Endothelial cell of umbilical vein (primary cell): ENCODE measurements around the gene RPL37A.

- PRO-cap, result no peak
CAGE:
- cytosol, long polyA minus RNA, result no peak
- cytosol, long polyA plus RNA, result no peak
- long polyA plus RNA, result no peak
- nucleus, long polyA minus RNA, result no peak
- nucleus, long polyA plus RNA, result no peak
Measured at GRCh38 chr2:216492204-216492656, 6.4 kb upstream of the RPL37A start.

DNA sequence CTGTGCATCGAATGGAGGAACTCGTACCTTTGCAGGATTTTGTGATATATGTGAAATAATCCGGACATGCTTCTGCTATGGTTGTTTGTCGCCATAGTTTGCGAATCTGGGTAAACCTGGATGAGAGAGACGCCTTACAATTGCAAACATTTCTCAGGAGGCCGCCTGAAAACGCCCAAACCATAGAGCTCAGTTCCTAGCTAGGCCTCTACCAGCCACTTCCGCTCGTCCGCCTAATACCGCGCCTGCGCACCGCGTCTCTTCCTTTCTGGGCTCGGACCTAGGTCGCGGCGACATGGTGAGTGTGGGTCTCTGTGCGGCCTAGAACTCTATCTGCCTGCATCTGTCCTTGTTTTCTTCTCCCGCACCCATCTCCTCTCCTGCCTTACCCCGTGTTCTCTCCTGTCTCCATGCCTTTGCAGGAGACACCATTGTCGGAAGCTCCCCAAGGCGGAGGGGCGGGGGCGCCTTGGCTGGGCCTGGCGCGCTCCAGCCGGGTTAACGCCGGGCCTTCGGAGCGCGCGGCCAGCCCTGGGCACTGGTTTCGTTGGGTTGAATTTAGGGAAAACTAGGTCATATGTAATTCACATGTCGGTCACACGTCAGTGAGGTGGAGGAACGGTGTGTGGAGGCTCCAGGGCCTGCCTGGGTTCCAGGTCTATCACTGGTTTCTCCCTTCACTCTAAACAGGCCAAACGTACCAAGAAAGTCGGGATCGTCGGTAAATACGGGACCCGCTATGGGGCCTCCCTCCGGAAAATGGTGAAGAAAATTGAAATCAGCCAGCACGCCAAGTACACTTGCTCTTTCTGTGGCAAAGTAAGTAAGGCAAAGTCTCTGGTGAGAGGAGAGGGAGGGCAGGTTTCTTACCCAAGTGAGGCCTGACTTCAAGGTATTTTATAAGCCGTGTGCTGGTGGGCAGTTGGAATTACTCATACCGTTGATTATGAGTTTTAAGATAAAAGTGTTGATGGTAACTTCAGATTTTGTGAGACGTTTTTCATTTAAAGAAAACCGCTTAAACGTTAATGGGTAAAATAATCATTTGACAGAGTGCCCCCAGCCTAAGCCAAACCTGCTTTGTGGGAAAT, at the start of gene RPL37A:
RPL37A (plus strand) TSS at position 265 of the 1,091 bp plus-strand sequence.
- PRO-cap, result bidirectional peak, plus-strand start at position 265 of the sequence, minus-strand start at position 202 of the sequence
CAGE:
- cytosol, long polyA minus RNA, result start-site peak on the plus strand centred at position 275 of the sequence, 31 bp wide, 809 reads
- cytosol, long polyA plus RNA, result start-site peak on the plus strand centred at position 269 of the sequence, 50 bp wide, 1,699 and 4,419 reads in 2 replicates
- long polyA plus RNA, result start-site peak on the plus strand centred at position 278 of the sequence, 32 bp wide, 1,355 and 2,216 reads in 2 replicates
- nucleus, long polyA minus RNA, result start-site peak on the minus strand centred at position 110 of the sequence, 5 bp wide, 6 reads; start-site peak on the plus strand centred at position 270 of the sequence, 15 bp wide, 470 reads; start-site peak on the plus strand centred at position 853 of the sequence, 8 bp wide, 61 reads; start-site peak on the plus strand centred at position 918 of the sequence, 6 bp wide, 35 reads
- nucleus, long polyA plus RNA, result start-site peak on the plus strand centred at position 288 of the sequence, 52 bp wide, 697 and 457 reads in 2 replicates

GRCh38 chr2:216504388-216505387, 6.0 kb downstream of the RPL37A start:
- PRO-cap, result no peak
CAGE:
- cytosol, long polyA minus RNA, result no peak
- cytosol, long polyA plus RNA, result no peak
- long polyA plus RNA, result no peak
- nucleus, long polyA minus RNA, result no peak
- nucleus, long polyA plus RNA, result no peak

DNA sequence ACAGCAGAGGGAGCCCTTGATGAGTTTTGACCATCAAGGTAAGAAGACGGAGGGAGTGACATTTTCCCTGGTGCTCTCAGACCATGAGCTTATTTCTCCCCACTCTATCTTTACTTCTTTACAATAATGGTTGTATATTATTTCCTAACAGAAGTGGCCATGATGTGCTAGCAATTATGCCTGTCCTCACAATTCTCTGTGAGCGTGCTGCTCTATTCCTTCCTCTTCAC, 20.6 kb downstream of the RPL37A start:
- PRO-cap, result no peak
CAGE:
- cytosol, long polyA minus RNA, result no peak
- cytosol, long polyA plus RNA, result no peak
- long polyA plus RNA, result no peak
- nucleus, long polyA minus RNA, result no peak
- nucleus, long polyA plus RNA, result no peak

- PRO-cap, result no peak
CAGE:
- cytosol, long polyA minus RNA, result no peak
- cytosol, long polyA plus RNA, result no peak
- long polyA plus RNA, result no peak
- nucleus, long polyA minus RNA, result no peak
- nucleus, long polyA plus RNA, result no peak
Measured at GRCh38 chr2:216673986-216674570, 21.3 kb downstream of the IGFBP5 start.

GRCh38 chr2:216694928-216695172, 499 bp downstream of the IGFBP5 start:
- PRO-cap, result no peak
CAGE:
- cytosol, long polyA minus RNA, result no peak
- cytosol, long polyA plus RNA, result no peak
- long polyA plus RNA, result no peak
- nucleus, long polyA minus RNA, result no peak
- nucleus, long polyA plus RNA, result no peak

DNA sequence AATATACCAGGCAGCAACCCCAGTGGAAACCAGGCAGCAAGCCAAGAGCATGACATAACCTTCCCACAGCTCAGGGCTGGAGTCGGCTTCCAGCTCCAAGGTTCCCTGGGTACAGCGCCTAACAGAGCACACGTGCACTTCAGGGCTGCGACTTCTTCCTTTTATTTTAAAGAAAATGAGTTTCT, 30.3 kb downstream of the TNP1 start:
- PRO-cap, result no peak
CAGE:
- cytosol, long polyA minus RNA, result no peak
- cytosol, long polyA plus RNA, result no peak
- long polyA plus RNA, result no peak
- nucleus, long polyA minus RNA, result no peak
- nucleus, long polyA plus RNA, result no peak

DNA sequence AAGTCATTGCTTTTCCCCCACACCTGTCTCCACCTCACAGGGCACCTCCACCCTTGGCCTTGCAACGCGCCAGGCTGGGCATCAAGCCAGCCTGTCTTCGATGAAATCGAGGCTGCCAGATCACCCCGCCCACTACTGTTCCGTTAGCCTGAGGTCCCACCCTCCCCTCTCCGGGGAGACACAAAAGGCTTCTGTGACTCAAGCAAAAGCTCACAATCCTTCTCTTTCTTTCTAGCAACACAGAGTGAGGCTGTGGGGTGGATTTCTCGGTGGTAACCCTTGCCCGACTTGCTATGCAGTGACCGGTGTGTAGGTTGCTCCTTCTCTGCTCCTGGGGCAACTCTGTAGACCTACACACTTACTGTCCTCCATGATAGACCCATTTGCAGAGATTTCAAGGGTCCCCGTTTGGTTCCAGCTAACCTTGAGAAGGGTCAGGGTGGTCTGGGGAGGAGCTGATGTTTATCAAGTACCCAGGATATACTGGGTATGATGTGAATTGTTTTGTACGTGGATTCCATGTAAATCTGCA, 9.8 kb downstream of the TNP1 start:
- PRO-cap, result no peak
CAGE:
- cytosol, long polyA minus RNA, result no peak
- cytosol, long polyA plus RNA, result no peak
- long polyA plus RNA, result no peak
- nucleus, long polyA minus RNA, result no peak
- nucleus, long polyA plus RNA, result no peak

DNA sequence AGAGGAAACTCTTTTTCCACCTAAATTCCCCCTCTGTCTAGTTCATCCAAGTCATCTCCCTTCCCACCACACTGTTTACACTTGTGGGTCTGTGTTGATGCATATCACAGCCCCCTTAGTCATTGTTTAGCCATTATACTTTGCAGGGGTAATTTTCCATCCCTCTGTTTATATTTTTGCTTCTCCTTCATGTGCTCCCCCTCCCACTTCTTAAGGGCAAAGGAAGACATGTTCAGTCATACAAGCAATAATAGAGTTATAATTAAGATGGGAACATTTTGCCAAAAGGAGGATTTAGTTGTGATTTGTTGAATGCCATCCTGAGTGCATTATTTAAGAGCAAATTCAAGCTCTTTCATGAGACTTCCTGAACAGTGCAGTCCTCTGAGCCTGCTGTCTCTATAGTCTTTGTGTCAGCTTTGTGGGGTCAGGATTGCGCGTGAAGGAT, 187.8 kb upstream of the TNP1 start:
- PRO-cap, result no peak
CAGE:
- cytosol, long polyA minus RNA, result no peak
- cytosol, long polyA plus RNA, result no peak
- long polyA plus RNA, result no peak
- nucleus, long polyA minus RNA, result no peak
- nucleus, long polyA plus RNA, result no peak

- PRO-cap, result no peak
CAGE:
- cytosol, long polyA minus RNA, result no peak
- cytosol, long polyA plus RNA, result no peak
- long polyA plus RNA, result no peak
- nucleus, long polyA minus RNA, result no peak
- nucleus, long polyA plus RNA, result no peak
Measured at GRCh38 chr2:217433369-217433863, 569.4 kb downstream of the TNS1 start.

GRCh38 chr2:217434096-217434561, 568.7 kb downstream of the TNS1 start:
- PRO-cap, result no peak
CAGE:
- cytosol, long polyA minus RNA, result no peak
- cytosol, long polyA plus RNA, result no peak
- long polyA plus RNA, result no peak
- nucleus, long polyA minus RNA, result no peak
- nucleus, long polyA plus RNA, result no peak

DNA sequence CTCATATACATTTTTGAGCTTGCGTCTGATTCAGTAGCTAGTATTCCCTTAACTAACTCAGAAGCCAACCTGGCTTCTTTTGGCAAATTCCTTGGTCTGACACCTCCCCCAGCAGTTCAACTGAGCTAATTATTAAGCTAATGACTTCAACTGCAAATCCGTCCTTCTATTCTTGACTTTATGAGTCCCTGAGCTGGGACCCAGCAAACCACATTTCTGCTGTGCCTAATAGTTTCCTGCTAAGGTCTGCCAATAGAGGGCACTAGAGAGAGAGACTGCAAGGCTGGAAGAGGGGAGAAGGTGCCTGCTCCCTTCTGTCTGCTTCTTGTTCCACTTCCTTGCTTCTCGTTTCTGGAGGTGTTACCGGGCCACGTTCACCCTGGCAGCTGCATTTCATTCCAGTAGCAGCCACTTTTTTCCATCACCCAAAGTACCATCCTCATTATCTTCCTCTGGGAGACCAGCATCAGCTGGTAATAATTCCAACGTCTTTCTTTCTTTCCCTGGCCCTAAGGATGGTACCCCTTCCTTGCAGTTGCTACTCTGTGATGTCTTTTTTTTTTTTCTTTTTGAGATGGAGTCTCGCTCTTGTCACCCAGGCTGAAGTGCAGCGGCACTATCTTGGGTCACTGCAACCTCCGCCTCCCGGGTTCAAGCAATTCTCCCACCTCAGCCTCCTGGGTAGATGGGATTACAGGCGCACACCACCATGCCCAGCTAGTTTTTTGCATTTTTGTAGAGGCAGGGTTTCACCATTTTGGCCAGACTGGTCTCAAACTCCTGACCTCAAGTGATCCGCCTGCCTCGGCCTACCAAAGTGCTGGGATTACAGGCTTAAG, 351.9 kb downstream of the TNS1 start:
- PRO-cap, result no peak
CAGE:
- cytosol, long polyA minus RNA, result no peak
- cytosol, long polyA plus RNA, result no peak
- long polyA plus RNA, result no peak
- nucleus, long polyA minus RNA, result no peak
- nucleus, long polyA plus RNA, result no peak

DNA sequence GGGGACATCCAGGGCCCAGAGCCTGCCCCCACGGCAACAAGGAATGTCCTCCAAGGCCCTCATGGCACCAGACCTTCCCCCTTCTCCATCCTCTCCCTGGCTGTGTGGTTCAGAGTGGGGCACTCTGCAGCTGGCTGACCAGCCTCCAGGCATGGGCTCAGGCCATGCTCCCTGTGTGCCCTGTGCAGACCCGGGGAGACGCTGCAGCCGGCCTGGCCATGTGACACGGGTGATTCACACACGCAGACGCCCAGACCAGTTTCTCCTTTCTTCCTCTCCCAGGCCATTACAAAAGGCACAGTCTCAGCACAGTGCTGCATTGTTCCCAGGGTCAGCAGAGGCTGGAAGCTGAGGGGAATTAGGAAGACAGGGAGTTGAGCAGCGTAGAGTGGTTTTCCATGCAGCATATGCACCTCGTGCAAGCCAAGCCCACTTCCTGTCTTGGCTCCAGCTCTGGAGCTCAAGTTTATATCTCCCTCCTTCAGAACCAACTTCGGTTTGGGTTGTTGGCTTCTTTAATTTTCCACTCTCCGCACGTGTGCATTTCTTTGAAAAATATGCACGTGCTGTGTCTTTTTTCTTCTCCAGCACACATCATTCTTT, 288.5 kb downstream of the TNS1 start:
- PRO-cap, result no peak
CAGE:
- cytosol, long polyA minus RNA, result no peak
- cytosol, long polyA plus RNA, result no peak
- long polyA plus RNA, result no peak
- nucleus, long polyA minus RNA, result no peak
- nucleus, long polyA plus RNA, result no peak

GRCh38 chr2:217795060-217795608, 207.7 kb downstream of the TNS1 start:
- PRO-cap, result no peak
CAGE:
- cytosol, long polyA minus RNA, result no peak
- cytosol, long polyA plus RNA, result no peak
- long polyA plus RNA, result no peak
- nucleus, long polyA minus RNA, result no peak
- nucleus, long polyA plus RNA, result no peak

- PRO-cap, result no peak
CAGE:
- cytosol, long polyA minus RNA, result no peak
- cytosol, long polyA plus RNA, result no peak
- long polyA plus RNA, result no peak
- nucleus, long polyA minus RNA, result no peak
- nucleus, long polyA plus RNA, result no peak
Measured at GRCh38 chr2:217798773-217799630, 203.8 kb downstream of the TNS1 start.

DNA sequence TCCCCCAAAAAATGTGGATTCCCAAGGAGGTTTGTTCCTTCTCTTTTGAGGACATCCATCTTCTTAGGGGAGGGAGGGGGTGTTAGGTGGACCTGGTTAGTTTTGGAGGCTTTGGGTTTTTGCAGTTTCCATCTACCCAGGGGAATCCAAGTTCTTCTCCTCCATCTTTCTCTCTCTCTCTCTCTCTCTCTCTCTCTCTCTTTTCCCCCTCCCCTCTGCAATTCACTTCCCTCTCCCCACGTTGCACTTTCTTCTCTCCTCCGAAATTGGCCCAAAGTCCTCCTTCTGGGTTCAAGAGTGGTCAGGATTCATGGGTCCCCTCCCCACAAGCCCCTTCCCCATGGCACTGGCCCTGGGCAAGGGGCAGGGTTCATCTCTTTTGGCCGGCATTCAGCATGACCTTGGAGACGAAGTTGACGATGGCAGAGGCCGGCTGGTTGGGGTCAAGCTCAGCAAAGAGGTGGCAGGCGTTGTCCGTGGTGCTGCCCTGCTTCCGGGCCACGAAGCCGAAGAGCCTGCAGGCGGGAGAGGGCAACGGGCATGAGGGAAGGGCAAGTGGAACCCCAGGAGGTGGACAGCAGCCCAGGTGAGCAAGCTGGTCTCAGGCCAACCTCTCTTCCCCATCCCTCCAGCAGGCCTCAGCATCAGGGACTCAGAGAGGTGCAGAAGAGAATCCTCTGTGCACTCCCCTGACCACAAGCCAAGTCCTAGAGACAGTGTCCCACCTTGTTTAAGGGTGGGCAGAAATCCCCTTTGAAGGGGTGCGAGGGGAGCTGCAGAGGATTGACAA, 198.5 kb downstream of the TNS1 start:
- PRO-cap, result no peak
CAGE:
- cytosol, long polyA minus RNA, result no peak
- cytosol, long polyA plus RNA, result no peak
- long polyA plus RNA, result no peak
- nucleus, long polyA minus RNA, result no peak
- nucleus, long polyA plus RNA, result no peak

DNA sequence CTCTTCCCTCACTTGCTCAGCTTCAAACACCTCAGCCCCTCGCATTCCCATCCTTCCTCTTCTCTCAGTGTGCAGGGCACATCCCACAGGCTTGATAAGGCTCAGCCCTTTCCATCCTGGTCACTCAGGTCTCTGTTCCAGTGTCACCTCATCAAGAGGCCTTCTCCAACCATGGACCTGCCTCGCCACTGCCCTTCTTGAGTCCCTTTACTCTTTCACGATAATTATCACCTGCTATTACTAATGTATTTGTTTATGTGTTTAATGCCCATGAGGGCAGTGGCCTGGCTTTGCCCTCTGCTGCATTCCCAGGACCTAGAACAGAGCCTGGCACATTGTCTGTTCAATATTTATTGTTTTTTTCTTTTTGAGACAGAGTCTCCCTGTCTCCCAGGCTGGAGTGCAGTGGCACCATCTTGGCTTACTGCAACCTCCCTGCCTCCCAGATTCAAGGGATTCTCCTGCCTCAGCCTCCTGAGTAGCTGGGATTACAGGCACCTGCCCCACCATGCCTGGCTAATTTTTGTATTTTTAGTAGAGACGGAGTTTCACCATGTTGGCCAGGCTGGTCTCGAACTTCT, 111.0 kb downstream of the TNS1 start:
- PRO-cap, result no peak
CAGE:
- cytosol, long polyA minus RNA, result no peak
- cytosol, long polyA plus RNA, result no peak
- long polyA plus RNA, result no peak
- nucleus, long polyA minus RNA, result no peak
- nucleus, long polyA plus RNA, result no peak

GRCh38 chr2:217899230-217900647, 103.1 kb downstream of the TNS1 start:
- PRO-cap, result no peak
CAGE:
- cytosol, long polyA minus RNA, result no peak
- cytosol, long polyA plus RNA, result no peak
- long polyA plus RNA, result no peak
- nucleus, long polyA minus RNA, result no peak
- nucleus, long polyA plus RNA, result no peak

GRCh38 chr2:217914835-217915484, 87.8 kb downstream of the TNS1 start:
- PRO-cap, result no peak
CAGE:
- cytosol, long polyA minus RNA, result no peak
- cytosol, long polyA plus RNA, result no peak
- long polyA plus RNA, result no peak
- nucleus, long polyA minus RNA, result no peak
- nucleus, long polyA plus RNA, result no peak

DNA sequence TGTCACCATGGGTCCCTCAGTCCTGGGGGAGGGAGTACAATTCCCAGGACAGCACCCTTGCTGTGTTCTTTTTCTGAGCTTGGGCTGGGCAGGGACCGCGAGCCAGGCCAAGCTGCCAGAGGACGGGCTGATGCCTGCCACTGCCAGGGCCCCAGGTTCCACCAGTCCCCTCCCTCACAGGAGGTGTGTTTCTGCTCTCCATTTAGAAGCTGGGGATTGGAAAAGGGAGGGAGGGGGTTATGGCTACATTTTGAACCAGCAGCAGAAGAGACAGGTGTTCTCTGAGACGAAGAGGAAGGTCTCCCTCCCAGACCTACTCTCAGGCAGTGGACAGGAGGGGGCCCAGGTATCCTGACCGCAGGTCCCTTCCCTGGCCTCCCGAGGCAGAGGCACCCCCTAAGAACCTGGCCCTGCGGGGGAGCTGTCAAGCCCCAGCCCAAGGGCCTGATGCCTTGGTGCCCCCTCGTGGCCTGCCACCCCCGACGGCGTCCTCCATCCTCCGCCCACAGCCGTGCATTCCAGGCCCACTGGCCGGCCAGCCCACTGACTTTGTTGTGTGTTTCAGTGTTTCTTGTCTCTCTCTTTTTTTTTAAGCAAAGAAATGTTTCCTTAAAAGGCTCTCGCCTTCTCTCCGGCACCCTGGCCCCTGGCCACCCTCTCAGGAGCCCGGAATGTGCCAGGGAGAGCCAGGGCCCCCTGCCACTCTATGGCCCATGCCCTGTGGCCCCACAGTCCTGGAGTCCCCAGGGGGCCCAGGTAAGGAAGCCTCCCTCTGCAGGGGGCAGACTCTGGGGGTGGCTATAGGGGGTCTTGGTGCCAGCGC, 80.2 kb downstream of the TNS1 start:
- PRO-cap, result no peak
CAGE:
- cytosol, long polyA minus RNA, result no peak
- cytosol, long polyA plus RNA, result no peak
- long polyA plus RNA, result no peak
- nucleus, long polyA minus RNA, result no peak
- nucleus, long polyA plus RNA, result no peak